Subcutaneous preadipocyte (primary cell): ENCODE data around the genes CLSTN3 and C3AR1.

DNA sequence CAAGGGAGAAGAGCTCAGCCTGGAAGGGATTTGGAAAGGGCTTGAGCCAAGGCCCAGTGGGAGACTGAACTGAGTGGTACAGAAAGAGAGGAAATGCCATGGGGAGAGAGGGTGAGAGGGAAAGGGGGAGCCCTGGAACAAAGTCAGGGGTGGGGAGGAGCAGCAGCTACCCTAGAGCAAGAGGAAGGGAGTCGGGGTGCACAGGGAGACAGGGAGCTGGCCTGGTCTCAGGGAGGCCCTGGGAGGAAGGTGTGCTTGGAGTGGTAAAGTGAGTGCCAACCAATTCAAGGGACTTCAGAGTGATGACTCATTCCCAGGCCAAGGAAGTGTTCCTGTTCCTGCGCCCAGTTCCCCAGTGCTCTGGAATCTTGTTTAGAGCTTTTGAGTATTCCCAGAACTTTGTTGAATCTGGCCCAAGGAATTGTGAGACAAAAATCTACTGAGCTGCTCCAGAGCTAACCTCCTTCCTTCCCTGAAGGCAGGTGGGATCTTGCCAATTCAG lies 2.4 kb upstream of the ATN1 start:
- CAGE, long polyA plus RNA: no peak

DNA sequence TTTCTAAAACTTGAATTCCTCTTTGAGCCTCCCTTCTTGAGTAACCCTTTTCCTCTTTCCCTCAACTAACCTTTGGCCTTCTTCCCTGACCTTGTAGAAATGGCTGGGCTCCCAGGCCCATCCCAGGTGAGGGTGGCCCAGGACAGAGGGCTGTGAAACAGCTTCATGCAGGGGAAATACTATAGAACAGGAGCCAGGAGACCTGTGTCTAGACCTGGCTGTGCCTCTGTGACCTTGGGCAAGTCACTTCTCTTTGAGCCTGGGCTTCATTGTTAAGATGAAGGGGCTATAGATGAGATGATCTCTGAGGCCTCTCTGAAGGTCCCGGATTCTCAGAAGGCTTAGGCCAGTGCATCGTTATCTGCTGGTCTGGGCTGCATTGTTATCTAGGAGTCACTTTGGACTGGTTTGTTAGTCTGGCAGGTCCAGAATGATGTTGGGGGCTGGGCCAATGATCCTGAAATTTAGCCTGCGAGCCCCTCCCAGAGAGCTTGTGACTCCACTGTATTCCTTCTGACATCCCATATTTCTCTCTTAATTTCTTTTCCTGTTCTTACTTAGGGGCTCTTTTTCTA lies 2.2 kb downstream of the ATN1 start:
- CAGE, long polyA plus RNA: no peak

- CAGE, long polyA plus RNA: no peak
Measured at GRCh38 chr12:6933623-6934849, 6.3 kb downstream of the ATN1 start.

DNA sequence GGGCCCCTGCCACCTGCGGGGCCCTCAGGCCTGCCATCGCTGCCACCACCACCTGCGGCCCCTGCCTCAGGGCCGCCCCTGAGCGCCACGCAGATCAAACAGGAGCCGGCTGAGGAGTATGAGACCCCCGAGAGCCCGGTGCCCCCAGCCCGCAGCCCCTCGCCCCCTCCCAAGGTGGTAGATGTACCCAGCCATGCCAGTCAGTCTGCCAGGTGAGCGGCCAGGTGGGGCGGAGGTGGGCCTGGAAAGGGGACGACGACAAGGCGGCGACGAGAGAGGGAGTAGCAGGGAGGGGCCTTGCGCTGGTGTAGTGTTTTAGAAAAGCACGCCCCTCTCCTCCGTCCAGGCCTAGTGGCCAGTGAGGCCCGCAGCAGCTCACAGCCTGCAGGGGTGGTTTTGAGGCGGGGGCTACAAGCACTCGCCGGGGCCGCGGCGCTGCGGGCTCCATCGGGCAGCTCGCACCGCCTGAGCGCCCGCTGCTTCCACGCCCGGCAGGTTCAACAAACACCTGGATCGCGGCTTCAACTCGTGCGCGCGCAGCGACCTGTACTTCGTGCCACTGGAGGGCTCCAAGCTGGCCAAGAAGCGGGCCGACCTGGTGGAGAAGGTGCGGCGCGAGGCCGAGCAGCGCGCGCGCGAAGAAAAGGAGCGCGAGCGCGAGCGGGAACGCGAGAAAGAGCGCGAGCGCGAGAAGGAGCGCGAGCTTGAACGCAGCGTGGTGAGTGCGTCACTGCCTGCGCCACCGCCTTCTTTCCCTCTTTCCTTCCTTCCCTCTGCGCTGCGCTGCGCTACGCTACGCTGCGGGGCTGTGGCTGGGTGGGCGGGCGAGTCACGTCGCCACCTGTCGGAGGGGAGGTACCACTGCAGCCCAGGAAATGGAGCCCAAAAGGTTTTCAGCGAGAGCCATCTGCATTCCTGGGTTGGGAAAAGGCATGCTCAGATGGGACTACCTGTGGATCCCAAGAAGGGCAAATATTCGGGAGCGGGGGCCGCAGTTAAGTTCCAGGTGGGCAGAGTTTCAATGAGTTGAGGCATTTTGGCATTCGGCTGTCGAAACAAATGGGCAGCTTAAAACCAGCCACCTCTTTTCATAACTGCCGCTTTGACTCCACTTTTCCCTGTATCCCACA lies 6.1 kb upstream of the C12orf57 start:
- CAGE, long polyA plus RNA: no peak

DNA sequence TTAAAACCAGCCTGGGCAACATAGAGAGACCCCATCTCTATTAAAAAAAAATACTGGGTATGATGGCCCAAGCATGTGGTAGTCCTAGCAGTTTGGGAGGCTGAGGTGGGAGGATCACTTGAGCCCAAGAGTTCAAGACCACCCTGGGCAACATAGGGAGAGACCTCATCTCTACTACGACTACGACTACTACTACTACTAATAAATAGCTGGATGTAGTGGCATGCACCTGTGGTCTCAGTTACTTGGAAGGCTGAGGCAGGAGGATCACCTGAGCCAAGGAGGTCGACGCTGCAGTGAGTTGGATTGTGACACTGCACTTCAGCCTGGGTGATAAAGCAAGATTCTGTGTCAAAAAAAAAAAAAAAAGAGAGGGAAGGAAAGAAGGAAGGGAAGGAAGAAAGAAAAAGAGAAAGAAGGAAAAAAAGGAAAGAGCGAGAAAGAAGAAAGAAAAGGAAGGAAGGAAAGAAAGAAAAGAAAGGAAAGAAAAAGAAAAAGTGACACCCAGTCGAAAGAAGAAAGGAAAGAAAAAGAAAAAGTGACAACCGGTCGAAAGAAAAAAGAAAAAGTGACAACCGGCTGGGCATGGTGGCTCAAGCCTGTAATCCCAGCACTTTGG lies 3.0 kb upstream of the PTPN6 start:
- CAGE, long polyA plus RNA: no peak

- CAGE, long polyA plus RNA: no peak
Measured at GRCh38 chr12:6975367-6976244, 4.9 kb downstream of the EMG1 start.

GRCh38 chr12:6995584-6996522 lies 22.4 kb downstream of the LPCAT3 start:
- CAGE, long polyA plus RNA: no peak

- CAGE, long polyA plus RNA: no peak
Measured at GRCh38 chr12:7016896-7017477, 1.3 kb downstream of the LPCAT3 start.

DNA sequence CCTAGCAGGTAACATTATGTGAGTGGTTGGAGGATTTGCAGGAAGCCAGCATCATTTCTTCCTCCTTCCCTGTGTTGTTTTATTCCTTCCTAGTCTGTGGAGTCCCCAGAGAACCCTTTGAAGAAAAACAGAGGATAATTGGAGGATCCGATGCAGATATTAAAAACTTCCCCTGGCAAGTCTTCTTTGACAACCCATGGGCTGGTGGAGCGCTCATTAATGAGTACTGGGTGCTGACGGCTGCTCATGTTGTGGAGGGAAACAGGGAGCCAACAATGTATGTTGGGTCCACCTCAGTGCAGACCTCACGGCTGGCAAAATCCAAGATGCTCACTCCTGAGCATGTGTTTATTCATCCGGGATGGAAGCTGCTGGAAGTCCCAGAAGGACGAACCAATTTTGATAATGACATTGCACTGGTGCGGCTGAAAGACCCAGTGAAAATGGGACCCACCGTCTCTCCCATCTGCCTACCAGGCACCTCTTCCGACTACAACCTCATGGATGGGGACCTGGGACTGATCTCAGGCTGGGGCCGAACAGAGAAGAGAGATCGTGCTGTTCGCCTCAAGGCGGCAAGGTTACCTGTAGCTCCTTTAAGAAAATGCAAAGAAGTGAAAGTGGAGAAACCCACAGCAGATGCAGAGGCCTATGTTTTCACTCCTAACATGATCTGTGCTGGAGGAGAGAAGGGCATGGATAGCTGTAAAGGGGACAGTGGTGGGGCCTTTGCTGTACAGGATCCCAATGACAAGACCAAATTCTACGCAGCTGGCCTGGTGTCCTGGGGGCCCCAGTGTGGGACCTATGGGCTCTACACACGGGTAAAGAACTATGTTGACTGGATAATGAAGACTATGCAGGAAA lies 9.5 kb downstream of the C1S start:
- CAGE, long polyA plus RNA: no peak

DNA sequence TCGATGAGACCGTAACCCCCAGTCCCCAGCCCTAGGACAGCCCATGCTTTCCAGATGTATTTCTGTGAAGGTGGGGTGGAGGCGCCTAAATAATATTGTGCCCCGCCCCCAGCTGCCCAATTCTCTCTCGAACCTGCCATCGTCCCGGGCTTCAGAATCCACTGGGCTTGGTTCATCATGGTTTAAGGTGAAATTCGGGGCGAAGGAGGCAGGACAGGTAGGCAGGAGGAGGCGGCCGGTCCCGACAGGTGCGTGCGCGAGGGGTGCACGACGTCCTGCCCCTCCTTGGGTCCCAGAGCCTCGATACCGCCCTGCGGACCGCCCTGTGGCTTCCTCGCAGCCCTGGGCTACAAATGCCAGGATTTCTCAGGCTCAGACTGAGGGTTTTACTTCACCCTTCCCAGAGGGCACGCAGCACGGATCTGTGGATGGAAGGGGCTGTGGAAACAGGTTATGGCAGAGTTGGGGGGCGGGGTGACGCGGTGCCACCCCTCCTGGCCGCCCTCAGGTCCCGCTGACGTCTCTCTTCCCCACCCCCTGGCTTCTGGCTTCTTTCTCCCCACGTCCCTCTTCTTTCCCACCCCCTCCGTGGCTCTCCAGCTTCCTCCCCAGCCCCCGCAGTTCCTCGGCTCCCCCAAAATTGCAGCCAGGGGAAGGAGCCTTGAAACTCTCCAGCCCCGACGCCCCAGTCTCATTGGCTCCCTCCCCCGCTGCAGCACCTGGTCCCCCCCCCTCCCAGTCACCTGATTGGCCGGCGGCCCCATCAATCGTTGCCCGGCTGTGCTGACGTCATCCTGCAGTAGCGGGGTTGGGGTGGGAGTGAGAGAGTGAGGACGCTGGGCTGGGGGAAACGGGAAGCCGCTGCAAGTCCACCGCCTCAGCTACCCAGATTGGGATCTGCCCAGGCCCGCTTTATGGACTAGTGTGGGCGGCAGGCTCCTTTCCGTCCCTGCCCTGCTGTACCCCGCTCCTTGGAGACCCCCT lies at the start of gene CLSTN3:
TSS of gene CLSTN3 (plus strand) at position 792 of the 984 bp plus-strand sequence.
- CAGE, long polyA plus RNA: no peak

GRCh38 chr12:7130564-7130845 lies 334 bp downstream of the CLSTN3 start:
- CAGE, long polyA plus RNA: no peak

GRCh38 chr12:7135876-7136611 lies 5.9 kb downstream of the CLSTN3 start:
- CAGE, long polyA plus RNA: no peak

GRCh38 chr12:7162712-7163256 lies 26.7 kb upstream of the PEX5 start:
- CAGE, long polyA plus RNA: no peak

DNA sequence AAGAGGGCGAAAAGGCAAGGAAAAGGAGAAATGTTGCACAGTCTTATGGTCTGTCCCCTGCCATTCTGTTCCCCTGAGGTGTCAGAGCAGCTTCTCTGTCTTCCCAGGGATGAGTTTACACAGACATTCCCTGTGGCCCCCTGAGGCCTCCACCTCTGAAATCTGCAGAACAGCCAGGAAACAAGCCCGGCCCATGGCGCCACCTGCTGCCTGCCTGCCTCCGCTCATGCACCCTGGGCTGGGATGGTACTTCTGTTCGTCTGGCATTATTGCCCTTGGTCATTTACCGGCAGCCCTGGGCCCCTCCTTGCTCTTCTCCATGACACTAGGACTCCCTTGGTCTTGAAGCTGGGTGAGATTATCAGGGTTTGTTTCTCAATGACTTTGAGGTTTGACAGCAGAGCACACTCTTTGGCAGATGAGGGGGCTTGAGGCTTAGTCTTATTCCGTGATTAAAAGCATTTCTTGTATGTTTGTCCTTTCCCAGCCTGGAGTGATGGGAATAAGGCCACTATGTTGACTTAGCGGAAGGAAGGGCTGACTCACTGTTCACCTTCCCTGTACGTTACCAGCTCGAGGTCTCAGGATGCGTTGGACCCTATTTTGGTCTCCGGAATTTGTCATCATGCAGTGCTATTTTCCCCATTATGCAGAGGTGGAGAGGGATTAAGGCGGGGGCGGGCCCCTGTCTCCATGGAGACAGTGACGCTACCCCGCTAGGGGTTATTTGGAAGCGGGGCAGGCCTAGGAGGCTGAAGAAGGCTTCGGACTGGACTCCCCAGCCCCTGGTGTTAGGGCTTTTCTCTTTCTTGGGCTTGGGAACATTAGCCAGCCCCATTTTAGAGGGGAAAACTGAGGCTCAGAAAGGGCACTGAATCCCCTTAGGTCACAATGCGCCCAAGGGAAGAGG lies 772 bp upstream of the PEX5 start:
- CAGE, long polyA plus RNA: no peak

GRCh38 chr12:7487202-7488208 lies 16.1 kb downstream of the CD163 start:
- CAGE, long polyA plus RNA: no peak

GRCh38 chr12:7751502-7752063 lies 4.4 kb upstream of the CLEC4C start:
- CAGE, long polyA plus RNA: no peak

- CAGE, long polyA plus RNA: no peak
Measured at GRCh38 chr12:8036377-8036812, 3.9 kb downstream of the FOXJ2 start.

DNA sequence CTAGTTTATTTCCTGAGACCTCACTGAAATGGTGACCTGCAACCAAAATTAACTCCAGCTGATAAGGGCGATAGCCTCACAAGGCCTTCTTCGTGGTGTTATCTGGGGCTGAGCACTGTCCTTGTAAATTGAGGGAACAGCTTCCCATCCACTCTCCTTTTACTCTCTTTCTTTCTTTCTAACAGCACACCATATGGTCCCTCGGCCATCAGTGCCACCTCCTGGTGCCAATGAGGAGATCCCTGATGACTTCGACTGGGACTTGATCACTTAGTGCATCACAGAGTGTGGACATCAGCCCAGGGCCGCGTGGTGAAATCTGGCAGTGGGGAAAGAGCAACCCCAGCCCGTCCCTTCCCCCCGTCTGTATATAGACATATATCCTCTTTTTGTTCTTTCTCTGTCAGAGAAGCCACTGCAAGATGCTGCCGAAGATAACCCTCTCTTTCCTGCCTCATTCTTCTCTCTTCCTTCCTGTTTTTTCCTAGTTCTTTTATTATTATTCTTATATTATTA lies 13.5 kb downstream of the C3AR1 start:
- CAGE, long polyA plus RNA: no peak

GRCh38 chr12:8066053-8066783 lies at the start of gene C3AR1:
Gene C3AR1 (minus strand): TSS chr12:8066359.
- CAGE, long polyA plus RNA: no peak

DNA sequence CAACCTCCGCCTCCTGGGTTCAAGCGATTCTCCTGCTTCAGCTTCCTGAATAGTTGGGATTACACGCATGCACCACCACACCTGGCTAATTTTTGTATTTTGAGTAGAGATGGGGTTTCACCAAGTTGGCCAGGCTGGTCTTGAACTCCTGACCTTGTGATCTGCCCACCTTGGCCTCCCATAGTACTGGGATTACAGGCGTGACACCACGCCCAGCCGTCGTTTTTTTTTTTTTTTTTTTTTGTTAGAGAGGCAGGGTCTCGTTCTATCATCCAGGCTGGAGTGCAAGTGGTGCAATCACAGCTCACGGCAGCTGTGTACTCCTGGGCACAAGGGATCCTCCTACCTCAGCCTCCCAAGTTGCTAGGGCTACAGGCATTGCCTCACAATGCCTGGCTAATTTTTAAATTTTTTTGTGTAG lies 1.4 kb downstream of the NECAP1 start:
- CAGE, long polyA plus RNA: no peak